Measurements from ENCODE around the genes ABCG5 and LRPPRC.

GRCh38 chr2:43102240-43103028 lies 124.0 kb downstream of the ZFP36L2 start:
- PRO-cap: bidirectional peak, plus-strand start at chr2:43102448, minus-strand start at chr2:43102458

DNA sequence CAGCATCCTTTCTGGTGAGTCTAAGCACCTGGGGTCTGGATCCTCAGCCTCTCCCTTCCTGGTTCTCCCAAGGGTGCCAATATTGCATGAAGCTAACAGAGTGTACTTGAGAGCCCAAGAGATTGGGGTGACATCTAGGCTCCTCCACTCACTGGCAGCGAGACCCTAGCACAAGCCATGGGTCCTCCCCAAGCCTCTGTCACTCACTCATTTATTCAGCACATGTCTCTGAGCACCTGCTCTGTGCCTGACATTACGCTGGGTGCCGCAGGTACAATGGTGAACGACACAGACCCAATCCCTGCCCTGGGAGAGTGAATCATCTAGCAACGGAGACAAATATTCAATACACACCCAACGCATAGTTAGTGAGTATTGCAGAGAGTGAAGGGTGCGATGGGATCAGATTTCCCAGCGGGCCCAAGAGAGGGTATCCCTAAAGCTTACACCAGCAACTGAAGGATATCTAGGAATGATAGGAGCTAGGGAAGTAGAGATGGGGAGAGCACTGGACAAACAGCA lies 45.6 kb downstream of the ZFP36L2 start:
- PRO-cap: no peak

GRCh38 chr2:43222365-43222697 lies 4.1 kb downstream of the ZFP36L2 start:
- PRO-cap: no peak

DNA sequence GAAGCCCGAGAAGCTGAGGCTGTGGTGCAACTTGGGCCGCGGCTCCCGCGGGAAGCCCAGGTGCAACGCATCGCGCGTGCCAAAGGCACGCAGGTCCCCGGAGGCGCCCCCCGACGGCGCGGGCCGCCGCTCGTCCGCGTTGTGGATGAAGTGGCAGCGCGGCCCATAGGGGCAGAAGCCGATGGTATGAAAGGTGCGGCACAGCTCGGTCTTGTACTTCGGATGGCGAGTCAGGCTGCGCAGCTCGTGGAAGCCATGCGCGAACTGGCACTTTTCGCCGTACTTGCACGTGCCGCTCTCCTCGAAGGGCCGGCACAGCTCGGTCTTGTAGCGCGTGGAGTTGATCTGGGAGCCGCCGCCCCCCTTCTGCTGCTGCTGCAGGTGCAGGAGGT lies 1.4 kb downstream of the ZFP36L2 start:
- PRO-cap: bidirectional peak, plus-strand start at position 216 of the sequence, minus-strand start at position 72 of the sequence

- PRO-cap: no peak
These were observed 117.6 kb upstream of the ZFP36L2 start for GRCh38 chr2:43343983-43344438.

GRCh38 chr2:43426108-43426906 lies 169.5 kb downstream of the THADA start:
- PRO-cap: no peak

GRCh38 chr2:43825162-43825549 lies 13.5 kb downstream of the ABCG5 start:
- PRO-cap: no peak

- PRO-cap: no peak
These were observed 12.4 kb downstream of the ABCG5 start for GRCh38 chr2:43826266-43826598.

DNA sequence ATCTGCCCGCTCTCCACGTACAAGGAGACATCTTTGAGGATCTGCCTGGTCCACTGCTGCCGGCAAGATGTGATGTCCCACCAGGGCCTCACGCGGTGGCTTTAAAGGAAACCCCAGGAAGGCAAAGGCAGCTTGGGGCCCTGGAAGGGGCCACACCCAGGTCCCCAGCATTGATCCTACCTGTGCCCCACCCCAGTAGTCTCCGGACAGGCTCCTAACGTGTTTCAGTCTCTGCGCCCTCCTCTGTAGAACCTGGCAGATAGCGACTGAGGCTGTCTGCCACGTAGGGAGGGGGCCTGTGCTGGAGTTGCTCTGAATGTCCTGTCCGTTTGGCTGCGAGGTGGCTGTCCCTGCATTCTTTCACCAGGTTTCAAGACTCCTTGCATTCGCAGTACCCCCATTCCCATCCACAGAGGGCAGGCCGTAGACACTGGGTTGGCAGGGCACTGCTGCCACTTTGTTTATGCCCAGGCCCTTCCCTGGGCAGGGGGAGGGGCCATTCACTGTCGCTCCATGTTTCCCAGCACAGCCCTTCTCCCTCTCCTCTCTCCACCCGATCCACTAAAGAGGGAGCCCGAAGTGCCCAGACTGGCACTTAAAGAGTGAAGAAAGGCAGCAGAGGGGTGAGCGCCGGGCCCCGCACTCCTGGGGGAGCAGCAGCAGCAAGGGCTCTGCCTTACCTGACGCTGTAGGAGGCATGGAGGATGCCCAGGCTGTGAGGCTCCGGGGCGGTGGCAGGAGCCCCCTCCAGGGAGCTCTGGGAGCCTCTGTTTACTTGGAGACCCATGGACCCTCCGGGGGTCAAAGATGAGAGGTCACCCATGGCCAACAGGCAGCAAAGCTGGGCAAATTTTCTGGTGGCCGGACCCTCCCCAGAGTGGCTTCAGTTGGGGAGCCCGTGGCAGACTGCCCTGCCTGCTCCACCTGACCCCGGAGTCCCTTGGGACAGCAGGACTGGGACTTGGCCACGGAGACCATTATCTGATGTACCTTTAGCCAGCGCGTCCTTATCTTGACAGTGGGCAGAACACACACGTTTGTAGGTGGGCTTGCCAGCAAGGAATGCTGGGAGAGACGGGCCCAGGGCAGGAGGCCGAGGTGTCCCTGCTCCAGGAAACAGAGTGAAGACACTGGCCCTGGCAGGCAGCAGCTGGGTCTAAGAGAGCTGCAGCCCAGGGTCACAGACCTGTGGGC lies at the start of gene ABCG5:
TSS of gene ABCG5 (minus strand) at position 983 of the 1,194 bp plus-strand sequence.
- PRO-cap: no peak

DNA sequence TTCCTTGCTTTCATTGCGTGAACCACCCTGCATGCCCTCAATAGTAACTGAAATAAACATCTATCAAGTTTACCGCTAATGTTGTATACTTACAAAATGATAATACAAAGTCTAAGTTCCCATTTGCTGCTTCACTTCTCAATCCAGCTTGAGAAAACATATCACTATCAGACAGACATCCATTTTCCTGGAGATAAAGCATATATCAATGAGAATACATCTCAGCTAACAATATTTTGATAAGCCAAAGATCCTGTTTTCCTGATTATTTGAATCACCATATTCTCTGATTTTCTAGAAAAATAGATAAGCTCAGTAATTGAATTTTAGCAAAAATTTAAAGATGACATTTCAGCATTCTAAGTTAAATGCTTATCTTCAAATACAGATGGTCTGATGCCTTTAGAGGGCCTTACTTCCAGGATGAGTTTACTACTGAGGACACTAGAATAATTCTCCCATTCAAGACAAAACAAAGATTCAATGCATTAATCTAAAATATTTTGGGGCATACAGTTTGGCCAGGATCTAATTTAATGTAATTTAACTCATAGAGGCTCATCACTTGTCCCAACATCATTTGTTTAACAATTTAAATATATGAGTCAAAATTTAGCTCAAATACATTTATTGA lies 35.2 kb downstream of the LRPPRC start:
- PRO-cap: no peak

DNA sequence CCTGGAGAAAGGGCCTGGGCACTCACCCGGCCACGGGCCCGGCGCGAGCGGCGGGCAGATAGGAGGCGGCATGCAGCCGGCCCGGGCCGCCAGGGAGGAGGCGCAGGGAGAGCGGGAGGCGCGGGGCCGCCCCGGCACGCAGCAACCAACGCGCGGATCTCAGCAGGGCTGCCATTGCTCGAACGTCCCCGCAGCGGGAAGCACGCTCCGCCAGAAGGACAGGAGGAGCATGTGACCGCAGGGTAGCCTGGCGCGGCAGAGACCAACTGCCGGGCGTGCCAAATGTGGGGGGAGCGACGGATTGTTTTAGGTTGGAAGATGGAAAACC lies at the start of gene LRPPRC:
TSS of gene LRPPRC (minus strand) at position 217 of the 328 bp plus-strand sequence.
- PRO-cap: bidirectional peak, plus-strand start outside the sequence, minus-strand start at position 217 of the sequence

DNA sequence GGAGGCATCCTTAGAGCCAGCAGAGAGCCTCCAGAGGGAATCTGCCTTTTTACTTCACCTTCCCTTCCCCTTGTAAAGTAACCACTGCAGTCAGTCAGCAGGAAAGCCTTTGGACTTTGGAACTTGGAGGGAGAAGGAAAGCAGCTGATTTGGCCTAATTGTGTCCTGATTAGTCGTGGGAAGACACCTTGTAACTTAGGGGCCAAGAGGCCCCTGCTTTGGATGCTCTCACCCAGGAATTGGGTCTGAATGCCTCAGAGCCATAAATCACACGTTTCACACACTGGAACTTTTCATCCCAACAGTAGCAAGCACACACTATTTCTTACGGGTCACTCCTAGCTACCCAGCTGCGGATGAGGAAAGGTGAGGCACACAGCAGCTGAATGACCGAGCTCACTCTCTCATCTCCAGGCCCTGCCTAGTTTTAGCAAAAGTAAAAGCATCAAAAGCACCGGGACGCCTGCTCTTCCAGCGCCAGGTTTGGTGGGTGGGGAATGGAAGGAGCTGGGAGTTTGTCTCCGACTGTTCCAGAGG lies 80.9 kb upstream of the PPM1B start:
- PRO-cap: no peak

GRCh38 chr2:44463241-44464088 lies 101.7 kb downstream of the CAMKMT start:
- PRO-cap: no peak

- PRO-cap: no peak
These were observed 141.9 kb downstream of the CAMKMT start for GRCh38 chr2:44503639-44504130.

DNA sequence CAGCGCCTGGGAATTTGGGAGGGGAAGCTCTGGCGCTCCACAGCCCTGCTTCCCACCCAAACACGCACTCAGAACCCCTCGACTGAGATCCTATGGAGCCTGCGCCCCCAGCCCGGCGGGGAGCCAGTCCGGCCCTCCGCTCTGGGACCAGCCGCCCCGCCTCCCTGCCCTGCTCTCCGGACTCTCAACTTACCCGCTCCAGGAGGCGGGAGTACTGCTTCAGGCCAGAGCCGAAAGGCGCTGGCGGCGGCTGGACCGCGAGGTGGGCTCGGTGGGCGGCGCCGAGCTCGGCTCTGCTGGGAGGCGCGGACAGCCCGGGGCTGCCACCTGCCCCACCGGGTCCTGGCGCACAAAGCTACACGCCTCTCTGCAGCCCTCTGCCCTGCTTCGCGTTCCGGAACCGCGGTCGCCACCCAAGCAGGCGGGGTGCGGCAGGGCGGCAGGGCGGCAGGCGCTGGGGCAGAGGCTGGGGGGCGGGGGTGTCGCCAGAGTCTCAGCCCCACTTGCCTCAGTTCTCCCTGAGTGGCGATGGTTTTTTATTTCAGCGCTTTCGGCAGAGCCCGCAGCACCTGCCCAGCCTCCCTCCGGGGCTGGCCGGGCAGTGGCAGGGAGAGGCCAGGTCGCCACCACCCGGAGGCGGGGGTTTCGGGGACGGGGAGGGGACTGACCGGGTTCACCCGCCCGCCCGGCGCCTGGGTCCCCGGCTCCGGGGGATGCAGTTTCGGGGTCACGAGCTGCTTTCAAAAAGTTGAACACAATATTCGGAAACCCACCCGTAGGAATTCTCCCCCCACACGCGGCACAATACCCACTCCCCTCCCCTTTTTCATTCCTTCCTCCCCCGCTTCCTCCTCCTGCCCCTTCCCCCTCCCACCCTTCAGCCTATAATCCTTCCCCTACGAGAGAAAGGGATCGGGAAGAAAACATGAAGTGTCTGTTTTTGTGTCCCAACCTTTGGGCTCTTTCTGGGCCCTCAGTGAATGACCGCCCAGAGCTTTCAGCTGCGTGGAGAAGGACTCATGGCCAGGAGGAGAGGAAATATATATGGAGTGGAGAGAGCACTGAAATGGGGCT lies 2.5 kb upstream of the SIX3 start:
- PRO-cap: no peak

- PRO-cap: no peak
These were observed 125.4 kb upstream of the SIX2 start for GRCh38 chr2:45134541-45135204.

- PRO-cap: no peak
These were observed 248.1 kb upstream of the SIX2 start for GRCh38 chr2:45257237-45257791.

GRCh38 chr2:45262965-45263635 lies 253.8 kb upstream of the SIX2 start:
- PRO-cap: no peak

DNA sequence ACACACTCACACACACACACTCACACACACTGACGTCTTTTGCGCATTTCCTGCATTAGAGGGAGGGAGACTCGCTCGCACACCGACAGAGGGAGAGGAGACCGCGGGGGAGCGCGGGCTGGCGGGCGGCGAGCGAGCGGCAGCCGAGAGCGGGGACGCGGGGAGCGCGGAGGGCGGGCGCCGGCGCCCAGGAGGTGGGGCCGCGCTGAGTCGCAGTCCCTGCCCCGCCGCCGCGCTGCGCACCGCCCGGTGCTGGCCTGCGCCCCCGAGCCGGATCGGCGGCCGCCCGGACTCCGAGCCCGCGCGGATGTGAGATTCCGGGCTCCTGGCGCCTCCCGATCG lies 437 bp upstream of the PRKCE start:
- PRO-cap: bidirectional peak, plus-strand start at position 98 of the sequence, minus-strand start outside the sequence

DNA sequence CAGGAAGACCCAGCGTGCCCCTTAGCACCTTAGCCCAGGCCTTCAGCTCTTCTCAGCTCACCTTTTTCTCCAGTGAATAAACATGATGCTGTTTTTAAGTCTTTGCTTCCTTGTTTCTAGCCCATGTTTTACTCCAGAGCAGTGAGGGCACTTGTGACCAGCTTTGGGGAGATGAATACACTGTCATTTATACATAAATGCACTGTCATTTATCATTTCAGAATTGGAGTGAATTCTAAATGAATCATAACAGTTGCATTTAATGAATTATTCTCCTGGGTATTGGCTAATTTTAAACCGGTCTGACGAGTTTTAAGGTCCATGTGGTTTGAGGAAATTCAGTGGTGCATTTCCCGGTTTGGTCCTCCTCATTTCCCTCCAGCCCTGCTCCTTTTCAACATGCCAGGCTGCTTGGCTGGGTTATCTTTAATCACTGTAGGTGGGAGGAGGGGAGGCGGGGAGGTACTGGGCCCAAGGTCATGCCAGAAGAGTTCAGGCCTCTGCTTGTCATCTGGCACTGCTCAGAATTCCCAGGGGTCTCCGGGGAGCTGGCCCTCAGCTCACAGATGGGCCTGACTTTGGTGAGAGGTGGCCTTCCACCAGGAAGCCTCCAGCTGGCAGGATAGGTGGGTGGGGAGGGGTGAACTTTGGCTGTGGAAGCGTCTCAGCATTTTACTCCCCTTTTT lies 23.9 kb downstream of the PRKCE start:
- PRO-cap: no peak